ENCODE measurements around the genes CCSAP and GALNT2.

- RRBS, 2 experiments, result no CpG with 5 or more reads among the region's 34 CpGs
Observed at GRCh38 chr1:228637614-228637995, 97.7 kb upstream of the RHOU start.

DNA sequence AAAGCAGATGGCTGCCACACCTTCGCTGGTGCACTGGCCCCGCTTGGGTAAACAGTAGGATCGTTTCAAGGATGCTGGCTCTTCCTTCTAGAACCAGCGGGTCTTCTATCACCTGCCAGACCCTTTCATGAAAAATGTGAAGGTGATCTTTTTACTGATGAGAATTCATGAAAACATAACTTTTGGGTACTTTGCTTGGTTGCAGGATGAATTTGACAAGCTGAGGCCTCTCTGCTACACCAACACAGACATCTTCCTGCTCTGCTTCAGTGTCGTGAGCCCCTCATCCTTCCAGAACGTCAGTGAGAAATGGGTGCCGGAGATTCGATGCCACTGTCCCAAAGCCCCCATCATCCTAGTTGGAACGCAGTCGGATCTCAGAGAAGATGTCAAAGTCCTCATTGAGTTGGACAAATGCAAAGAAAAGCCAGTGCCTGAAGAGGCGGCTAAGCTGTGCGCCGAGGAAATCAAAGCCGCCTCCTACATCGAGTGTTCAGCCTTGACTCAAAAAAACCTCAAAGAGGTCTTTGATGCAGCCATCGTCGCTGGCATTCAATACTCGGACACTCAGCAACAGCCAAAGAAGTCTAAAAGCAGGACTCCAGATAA, 7.9 kb downstream of the RHOU start:
- RRBS, 2 experiments, result no CpG with 5 or more reads among the region's 18 CpGs

DNA sequence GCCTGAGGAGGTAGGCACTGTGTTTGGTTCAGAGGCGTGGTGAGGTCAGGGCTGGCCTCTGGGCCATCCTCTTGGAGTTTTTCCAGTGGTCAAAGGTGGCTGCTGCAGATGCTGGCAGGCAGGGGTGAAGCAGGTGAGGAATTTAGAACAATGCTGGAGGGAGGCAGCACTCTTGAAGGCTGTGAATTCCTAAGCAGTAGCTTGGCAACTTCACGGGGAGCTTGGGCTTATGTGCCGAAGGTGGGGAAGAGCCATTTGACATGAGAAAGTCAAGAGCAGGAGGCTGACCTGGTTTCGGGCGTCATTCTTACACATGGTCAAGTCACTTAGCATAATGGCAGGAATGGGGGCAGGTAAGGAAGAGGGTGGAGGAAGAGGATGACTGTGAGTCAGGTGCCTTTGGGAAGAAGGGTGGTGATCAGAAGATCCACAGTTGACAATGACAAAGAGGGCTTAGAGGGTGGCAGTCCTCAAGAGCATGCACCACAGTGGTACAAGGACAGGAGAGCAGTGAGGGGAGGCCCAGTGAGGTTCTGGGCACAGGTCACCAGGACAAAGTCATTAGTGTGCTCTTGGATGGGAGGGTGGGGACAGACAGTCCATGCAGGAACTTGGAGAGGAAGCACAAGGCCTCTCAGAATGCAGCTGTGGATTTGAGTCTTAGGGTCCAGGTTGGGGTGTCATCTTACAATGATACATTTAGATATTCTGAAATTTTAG, 74.9 kb downstream of the RHOU start:
- RRBS, 2 experiments, result no CpG with 5 or more reads among the region's 5 CpGs

DNA sequence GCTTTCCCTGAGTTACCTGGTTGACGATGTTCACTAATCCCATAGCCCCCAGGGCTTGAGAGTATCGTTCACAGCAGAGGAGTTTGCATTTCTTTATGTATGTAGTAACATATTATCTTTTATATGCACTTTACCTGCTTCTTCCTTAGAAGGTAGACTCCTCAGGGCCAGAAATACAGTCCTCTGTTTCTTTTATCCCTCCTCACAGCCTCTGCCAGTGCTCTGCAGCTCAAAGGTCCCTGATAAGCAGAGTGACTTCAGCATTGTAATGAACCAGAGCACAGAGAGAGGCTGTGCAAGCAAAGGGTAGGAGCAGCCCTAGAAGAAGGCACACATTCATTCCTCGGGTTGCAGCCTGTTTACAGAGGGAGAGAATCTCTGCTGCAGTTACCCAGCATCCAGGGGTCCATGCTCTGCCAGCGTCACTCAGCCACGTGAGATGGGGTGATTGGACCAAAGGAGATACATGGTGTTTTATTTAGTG, 101.1 kb downstream of the RHOU start:
- RRBS, 2 experiments, result no CpG with 5 or more reads among the region's 5 CpGs

GRCh38 chr1:229116130-229116613, 154.7 kb upstream of the RAB4A start:
- RRBS, 2 experiments, result no CpG with 5 or more reads among the region's 15 CpGs

DNA sequence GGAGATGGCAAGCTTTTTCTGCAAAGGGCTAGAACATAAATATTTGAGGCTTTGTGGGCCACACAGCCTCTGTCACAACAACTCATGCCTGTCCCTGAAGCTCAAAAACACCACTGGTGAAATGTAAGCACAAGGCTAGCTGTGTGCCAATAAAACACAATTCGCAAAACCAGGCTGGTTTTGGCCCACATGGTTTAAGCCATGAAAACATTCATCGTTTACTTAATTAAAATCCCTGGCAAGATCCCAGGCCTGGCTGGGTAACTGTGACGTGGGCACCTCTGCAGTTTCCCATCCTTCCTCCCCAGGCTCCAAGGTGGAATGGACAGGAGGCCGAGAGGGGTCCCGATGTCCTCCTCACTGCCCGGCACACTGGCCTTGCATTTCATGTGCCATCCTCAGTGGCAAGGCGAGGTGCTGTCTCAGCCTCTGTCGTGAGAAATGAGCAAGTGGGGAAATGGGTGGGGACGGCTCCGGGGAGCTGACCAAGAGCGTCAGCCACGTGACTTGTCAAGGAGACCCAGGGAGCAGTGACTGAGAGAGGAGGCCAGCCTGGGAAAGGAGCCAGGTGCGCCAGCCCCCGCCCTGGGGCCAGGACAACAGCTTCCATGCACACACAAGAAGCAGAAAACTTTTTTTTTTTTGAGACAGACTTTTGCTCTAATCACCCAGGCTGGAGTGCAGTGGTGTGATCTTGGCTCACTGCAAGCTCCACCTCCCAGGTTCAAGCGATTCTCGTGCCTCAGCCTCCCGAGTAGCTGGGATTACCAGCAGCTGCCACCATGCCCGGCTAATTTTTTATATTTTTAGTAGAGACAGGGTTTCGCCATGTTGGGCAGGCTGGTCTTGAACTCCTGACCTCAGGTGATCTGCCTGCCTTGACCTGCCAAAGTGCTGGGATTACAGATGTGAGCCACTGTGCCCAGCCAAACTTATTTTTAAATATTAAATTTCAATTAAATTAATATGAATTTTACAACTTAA, 153.0 kb upstream of the RAB4A start:
- RRBS, 2 experiments, result 79 to 88% methylated on average over 3 of the region's 19 CpGs

DNA sequence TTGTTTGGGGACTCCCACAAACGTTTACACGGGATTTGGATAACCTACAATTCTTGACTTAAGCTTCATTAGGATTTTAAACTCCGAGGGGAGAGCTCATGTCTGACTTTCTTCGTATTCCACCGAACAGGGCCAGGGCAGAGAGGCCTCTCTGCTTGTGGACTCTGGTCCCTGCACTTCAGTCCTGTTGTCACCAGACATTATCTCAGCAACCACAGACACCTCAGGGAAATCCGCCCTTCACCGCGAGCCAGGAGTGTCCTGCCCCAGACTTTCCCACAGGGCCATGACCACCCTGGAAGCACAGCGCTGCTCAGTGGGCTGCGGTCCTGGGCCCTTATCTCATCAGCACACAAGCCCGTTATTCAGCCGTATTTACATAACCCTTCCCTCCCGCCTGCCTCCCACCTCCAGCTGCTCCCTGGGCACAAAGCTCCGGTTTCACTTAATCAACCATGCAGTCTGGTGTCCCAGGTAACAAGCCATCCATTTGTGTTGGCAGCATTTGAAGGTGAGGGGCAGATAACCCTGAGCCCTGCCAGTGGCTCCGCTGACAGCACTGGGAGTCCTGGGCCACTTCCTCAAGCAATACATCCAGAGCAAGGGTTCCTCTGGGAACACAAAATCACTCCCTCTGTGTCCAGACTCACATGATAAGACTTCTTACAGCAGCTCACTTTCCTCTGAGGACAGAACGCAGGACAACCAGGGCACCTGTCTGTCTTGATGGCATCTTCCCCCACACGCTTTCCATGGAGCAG, 122.7 kb upstream of the RAB4A start:
- RRBS, 2 experiments, result no CpG with 5 or more reads among the region's 17 CpGs

DNA sequence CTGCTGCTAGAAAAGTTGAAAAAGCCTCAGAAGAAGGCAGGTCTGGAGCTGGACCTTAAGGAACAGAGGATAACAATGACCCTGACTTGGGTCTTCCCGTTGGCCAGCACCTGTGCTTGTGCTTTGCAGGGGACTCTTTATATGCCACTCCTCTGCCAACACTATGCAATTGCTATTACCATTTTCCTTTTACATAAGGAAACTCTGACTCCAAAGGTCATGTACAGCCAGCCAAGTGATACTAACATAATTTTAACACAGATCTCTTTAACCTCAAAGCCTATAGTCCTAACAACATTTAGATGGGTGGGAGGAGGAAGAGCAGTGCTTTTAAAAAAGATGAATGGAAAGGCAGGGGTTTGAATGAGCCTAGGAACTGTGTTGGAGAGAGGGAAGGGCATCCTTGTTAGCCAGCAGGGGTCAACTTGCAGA, 106.5 kb upstream of the RAB4A start:
- RRBS, 2 experiments, result no CpG with 5 or more reads among the region's 1 CpG

- RRBS, 2 experiments, result no CpG with 5 or more reads among the region's 10 CpGs
Observed at GRCh38 chr1:229221065-229222342, 49.4 kb upstream of the RAB4A start.

GRCh38 chr1:229227494-229227992, 43.4 kb upstream of the RAB4A start:
- RRBS, 2 experiments, result no CpG with 5 or more reads among the region's 13 CpGs

- RRBS, 2 experiments, result no CpG with 5 or more reads among the region's 4 CpGs
Observed at GRCh38 chr1:229238575-229239150, 32.2 kb upstream of the RAB4A start.

GRCh38 chr1:229270397-229270901, 462 bp upstream of the RAB4A start:
- RRBS, 2 experiments, result no CpG with 5 or more reads among the region's 18 CpGs

GRCh38 chr1:229340370-229340815, 2.5 kb downstream of the CCSAP start:
- RRBS, 2 experiments, result no CpG with 5 or more reads among the region's 5 CpGs

- RRBS, 2 experiments, result under 1 to 14% methylated on average over 10 to 13 of the region's 66 CpGs
Observed at GRCh38 chr1:229342832-229343626, at the start of gene CCSAP. CCSAP (minus strand) TSS chr1:229343047.

GRCh38 chr1:229408362-229409199, 25.3 kb downstream of the ACTA1 start:
- RRBS, 2 experiments, result 65 to 83% methylated on average over 2 of the region's 14 CpGs

GRCh38 chr1:229640306-229640778, 14.3 kb downstream of the URB2 start:
- RRBS, 2 experiments, result no CpG with 5 or more reads among the region's 11 CpGs

- RRBS, 2 experiments, result under 1 to 2% methylated on average over 40 to 51 of the region's 110 CpGs
Observed at GRCh38 chr1:230066323-230067431, at the start of gene GALNT2. GALNT2 (plus strand) TSS chr1:230067238.

DNA sequence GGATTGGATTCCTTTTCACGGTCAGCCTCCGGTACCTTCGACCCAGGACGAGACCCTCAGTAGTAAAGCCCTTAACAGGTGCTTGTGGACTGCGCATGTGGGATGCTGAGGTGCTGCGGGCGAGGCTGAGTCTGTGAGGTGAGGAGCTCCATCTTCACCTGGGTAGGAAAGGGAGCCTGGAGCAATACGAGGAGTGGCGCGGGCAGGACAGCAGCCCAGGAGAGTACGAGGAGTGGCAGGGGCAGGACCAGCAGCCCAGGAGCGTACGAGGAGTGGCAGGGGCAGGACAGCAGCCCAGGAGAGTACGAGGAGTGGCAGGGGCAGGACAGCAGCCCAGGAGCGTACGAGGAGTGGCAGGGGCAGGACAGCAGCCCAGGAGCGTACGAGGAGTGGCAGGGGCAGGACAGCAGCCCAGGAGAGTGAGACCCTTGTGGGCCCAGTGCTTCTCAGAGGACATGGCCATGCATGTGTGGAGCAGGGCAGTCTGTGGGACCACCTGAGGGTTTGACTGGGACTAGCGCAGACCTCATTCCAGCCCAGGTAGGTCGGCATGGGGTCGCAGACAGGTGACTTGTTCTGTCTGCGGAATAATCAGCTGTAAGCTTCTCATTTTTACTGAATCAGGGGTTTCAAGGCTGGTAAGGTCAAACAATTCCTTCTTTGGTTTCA, 131.2 kb downstream of the GALNT2 start:
- RRBS, 2 experiments, result no CpG with 5 or more reads among the region's 22 CpGs

DNA sequence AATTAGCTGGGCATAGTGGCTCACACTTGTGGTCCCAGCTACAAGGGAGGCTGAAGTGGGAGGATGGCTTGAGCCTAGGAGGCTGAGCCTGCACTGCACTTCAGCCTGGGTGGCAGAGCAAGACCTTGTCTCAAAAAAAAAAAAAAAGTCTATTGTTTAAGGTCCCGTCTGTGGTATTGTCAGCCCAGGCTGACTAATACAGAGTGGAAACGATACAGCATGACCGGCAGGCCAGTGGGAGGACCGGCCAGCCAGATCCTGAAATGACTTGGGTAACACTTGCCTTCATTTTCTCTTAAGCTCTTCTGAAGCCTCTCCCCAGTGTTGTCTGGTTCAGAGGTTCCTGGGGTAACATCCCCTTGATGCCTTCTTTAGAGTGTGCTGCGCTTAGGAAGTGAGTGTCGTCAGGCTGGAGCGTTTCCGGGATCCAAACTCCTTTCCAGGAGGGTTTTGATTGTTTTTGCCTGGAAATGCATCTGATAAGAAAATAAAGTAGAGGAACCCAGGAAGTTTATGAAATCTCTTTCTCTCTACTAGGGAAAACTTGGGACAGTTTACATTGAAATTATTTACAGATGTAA, 142.7 kb downstream of the GALNT2 start:
- RRBS, 2 experiments, result no CpG with 5 or more reads among the region's 8 CpGs

DNA sequence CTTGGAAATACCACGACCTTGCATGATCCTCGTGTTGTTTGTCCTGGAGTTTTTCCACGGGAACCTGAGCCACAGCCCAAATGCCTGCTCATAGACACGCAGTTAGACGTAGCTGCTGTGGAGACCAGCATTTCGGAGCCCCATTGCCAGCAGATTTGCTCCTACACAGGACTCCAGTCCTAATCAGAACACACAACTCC, 163.2 kb downstream of the GALNT2 start:
- RRBS, 2 experiments, result no CpG with 5 or more reads among the region's 6 CpGs